Urinary bladder (tissue), 3 donors: ENCODE results near the gene CYBA.

- PRO-cap = no peak
- RAMPAGE, long total RNA = no peak
These were observed 148.1 kb upstream of the ZNF469 start for GRCh38 chr16:88234231-88235436.

- PRO-cap = unidirectional peak, plus-strand start at chr16:88245376
- RAMPAGE, long total RNA = no peak
These were observed 137.6 kb upstream of the ZNF469 start for GRCh38 chr16:88245071-88245666.

- PRO-cap = no peak
- RAMPAGE, long total RNA = no peak
These were observed 459 bp downstream of the ZFPM1 start for GRCh38 chr16:88453576-88453901.

GRCh38 chr16:88455891-88456790, 3.1 kb downstream of the ZFPM1 start:
- PRO-cap = no peak
- RAMPAGE, long total RNA = no peak

DNA sequence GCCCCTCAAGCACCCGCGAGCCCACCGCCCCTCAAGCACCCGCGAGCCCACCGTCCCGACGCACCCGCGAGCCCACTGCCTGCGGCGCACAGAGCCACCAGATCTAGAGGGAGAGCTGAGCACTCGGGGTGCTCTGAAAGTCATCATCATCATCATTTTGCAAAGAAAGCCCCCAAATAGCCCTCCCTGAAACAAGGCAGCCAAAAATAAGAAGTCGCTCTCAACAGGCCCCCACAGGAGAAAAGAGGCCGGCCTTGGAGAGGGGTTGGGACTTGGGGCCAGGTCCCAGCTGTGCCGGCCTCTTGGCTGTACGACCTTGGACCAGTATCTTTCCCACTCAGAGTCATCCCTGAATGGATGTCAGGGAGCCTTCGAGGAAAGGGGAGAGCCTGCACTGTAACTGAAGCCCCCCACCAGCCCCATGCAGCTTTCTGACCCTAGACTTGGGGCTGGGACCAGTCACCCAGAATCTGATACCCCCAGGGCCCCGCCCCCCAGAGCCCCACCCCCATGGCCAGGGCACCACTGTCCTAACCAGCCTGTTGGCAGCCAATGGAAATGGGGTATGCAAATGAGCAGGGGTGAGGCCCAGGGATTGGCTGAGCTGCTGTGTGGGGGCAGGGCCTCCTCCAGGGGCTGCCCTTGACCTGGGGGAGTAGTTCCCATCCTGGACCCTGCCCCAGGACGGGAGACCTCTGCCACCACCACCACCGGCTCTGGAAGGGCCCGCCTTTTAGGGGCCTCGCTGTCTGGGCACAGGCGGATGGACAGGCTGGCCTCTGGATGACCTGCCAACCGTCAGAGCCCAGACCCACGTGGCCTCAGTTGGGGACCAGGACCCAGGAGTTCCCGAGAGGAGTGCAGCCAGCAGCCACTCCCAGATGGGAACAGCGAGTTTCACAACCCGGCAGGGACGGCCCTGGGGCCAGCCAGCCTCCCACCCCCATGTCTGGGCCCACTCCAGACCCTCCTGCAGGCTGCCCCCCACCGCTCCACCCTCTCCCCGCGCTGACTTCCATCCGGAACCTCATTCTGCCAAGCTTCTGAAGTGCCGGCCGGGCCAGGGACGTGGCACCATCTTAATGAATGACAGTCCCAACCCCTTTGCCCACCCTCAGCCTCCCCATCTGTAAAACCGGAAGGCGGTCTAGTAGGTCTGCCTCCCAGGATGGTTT, 15.5 kb downstream of the ZFPM1 start:
- PRO-cap = no peak
- RAMPAGE, long total RNA = no peak

DNA sequence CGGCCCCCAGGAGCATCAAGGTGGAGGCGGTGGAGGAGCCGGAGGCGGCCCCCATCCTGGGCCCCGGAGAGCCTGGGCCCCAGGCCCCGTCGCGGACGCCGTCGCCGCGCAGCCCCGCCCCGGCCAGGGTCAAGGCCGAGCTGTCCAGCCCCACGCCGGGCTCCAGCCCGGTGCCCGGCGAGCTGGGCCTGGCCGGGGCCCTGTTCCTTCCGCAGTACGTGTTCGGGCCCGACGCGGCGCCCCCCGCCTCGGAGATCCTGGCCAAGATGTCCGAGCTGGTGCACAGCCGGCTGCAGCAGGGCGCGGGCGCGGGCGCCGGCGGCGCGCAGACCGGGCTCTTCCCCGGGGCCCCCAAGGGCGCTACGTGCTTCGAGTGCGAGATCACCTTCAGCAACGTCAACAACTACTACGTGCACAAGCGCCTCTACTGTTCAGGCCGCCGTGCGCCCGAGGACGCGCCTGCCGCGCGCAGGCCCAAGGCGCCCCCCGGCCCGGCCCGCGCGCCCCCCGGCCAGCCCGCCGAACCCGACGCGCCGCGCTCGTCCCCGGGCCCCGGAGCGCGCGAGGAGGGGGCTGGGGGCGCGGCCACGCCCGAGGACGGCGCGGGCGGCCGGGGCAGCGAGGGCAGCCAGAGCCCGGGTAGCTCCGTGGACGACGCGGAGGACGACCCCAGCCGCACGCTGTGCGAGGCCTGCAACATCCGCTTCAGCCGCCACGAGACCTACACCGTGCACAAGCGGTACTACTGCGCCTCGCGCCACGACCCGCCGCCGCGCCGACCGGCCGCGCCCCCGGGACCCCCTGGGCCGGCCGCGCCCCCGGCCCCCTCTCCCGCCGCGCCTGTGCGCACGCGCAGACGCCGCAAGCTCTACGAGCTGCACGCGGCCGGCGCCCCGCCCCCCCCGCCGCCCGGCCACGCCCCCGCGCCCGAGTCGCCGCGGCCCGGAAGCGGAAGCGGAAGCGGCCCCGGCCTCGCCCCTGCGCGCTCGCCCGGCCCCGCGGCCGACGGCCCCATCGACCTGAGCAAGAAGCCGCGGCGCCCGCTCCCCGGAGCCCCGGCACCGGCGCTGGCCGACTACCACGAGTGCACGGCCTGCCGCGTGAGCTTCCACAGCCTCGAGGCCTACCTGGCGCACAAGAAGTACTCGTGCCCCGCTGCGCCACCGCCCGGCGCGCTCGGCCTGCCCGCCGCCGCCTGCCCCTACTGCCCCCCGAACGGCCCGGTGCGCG, 36.5 kb upstream of the ZC3H18 start:
- PRO-cap = bidirectional peak, plus-strand start at position 430 of the sequence, minus-strand start at position 401 of the sequence; bidirectional peak, plus-strand start at position 975 of the sequence, minus-strand start at position 842 of the sequence
- RAMPAGE, long total RNA = no peak

DNA sequence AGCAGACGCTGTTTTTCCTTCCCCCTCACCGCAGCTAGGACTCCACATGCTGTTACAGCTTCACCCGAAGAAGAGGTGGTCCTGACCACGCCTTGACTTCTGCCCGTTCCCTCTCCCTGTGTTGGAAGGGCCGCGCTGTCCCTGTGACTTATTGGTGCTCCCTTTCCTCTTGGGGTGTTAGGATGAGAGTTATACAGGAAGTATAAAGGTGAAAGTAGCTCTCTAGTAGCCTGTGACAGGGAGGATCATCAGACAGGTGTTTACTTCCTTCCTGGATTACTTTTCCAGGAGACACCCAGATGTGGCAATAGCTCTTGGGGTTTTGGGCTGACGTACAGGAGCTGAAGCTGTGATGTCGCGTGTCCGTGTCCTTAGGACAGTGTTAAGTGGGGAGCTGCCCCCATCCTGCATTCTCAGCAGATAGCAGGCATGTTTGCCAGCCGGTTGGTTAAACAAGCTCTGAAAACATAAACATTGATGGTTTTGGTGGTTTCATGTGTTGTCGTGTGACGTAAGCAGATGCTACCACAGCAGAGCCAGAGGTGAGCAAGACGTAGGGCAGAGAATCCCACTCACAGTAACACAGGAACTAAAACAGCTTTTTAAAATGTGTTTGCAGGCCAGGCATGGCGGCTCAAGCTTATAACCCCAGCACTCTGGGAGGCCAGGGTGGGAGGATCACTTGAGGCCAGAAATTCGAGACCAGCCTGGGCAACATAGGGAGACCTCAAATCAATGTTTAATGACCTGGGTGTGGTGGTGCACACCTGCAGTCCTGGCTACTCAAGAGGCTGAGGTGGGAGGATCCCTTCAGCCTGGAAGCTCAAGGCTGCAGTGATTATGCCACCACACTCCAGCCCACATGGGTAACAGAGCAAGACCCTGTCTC, 18.4 kb upstream of the IL17C start:
- PRO-cap = no peak
- RAMPAGE, long total RNA = no peak

GRCh38 chr16:88650771-88651942, at the start of gene CYBA:
Gene CYBA (minus strand): TSS chr16:88651053.
- PRO-cap = bidirectional peak, plus-strand start at chr16:88651189, minus-strand start at chr16:88651053; bidirectional peak, plus-strand start at chr16:88651651, minus-strand start at chr16:88651595
- RAMPAGE, long total RNA = start-site peak on the minus strand at chr16:88651031-88651091, 613 and 285 reads in 2 replicates

DNA sequence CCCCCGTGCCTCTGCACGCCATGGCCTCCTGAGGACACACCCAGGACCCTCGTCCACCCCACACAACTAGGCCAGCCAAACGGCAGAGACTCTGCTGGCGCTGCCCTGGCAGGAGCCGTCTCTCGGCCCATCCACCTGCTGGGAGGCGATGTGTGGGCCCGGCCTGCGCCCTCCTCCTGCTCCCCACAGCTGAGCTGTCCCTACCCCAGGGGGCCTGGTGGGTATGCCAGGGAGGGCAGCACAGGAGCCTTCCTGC, 7.1 kb downstream of the RNF166 start:
- PRO-cap = no peak
- RAMPAGE, long total RNA = no peak

DNA sequence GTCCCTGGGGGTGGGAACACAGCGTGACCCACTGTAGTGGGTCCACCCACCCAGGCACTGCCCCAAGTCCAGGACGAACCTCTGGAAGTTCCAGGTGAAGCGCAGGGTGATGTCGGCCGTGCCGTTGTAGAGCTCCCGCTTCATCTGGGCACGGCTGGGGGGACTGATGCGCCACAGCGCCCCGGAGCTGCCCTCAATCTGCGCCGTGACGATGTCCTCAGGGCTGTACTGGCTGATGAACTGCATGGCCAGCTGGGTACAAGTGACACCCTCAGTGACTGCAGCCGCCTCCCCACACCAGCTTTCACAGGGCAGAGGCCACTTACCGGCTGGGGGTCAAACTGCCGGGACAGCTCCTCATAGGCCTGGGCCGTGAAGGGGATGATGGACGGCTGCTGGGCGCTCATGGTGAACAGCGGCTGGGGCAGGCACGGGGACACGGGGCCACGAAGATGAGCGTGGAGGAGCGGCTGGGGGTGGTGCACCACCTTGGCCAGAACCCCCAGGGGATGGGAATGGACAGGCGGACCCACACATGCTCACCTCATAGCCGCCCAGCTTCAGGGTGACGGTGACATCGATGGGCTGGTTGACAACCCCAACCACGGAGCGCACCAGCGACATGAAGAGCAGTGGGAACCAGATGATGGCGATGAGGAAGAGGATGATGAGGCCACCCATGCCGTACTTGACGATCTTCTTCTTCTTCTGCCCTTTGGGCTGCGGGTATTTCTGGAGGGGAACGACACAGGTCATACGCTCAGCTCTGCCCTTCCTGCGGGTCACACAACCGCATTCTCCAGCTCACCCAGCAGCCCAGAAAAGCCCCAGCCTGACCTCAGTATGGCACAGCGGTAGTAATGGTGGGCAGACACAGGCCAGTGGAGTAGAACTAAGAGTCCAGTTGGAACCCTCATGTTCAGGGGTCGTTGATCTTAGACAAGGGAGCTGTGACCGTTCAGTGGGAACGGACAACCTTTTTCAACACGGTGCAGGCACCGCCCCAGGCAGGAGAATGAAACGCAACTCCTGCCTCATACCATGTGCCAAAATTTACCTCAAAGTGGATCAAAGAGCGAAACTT, 10.5 kb downstream of the CTU2 start:
- PRO-cap = no peak
- RAMPAGE, long total RNA = no peak

DNA sequence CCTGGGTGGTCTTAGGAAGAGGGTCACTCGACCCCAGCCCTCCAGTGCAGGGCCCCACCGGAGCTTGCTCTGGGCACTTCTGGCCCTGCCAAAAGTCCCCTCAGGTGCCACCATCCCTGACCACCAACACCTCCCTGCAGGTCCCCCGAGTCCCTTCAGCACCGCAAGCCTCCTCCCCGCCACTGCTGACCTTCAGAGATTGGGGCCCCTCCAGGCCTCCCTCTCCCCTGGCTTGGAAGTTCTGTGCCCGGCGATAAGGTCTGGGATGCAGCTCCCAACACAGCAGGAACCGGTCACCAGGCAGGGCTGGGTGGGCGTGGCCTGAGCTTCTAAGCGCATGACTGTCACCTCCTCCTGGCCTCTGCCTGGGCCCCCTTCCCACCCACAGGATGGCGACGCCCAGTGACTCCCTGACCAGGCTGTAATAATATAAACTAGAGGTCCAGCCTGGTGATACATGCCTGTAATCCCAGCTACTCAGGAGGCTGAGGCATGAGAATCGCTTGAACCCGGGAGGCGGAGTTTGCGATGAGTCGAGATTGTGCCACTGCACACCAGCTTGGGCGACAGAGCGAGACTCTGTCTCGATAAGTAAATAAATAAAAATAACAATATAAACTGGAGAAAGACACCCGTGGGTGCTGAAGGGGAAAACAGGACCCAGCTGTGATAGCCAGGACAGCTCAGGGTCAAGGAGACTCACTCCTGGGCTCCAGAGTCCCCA, 11.1 kb downstream of the PIEZO1 start:
- PRO-cap = no peak
- RAMPAGE, long total RNA = no peak

- PRO-cap = no peak
- RAMPAGE, long total RNA = no peak
These were observed 4.7 kb upstream of the PIEZO1 start for GRCh38 chr16:88789630-88790142.

- PRO-cap = no peak
- RAMPAGE, long total RNA = no peak
These were observed 1.6 kb downstream of the APRT start for GRCh38 chr16:88810018-88810594.

- PRO-cap = no peak
- RAMPAGE, long total RNA = no peak
These were observed 36.6 kb upstream of the PABPN1L start for GRCh38 chr16:88902762-88903820.

DNA sequence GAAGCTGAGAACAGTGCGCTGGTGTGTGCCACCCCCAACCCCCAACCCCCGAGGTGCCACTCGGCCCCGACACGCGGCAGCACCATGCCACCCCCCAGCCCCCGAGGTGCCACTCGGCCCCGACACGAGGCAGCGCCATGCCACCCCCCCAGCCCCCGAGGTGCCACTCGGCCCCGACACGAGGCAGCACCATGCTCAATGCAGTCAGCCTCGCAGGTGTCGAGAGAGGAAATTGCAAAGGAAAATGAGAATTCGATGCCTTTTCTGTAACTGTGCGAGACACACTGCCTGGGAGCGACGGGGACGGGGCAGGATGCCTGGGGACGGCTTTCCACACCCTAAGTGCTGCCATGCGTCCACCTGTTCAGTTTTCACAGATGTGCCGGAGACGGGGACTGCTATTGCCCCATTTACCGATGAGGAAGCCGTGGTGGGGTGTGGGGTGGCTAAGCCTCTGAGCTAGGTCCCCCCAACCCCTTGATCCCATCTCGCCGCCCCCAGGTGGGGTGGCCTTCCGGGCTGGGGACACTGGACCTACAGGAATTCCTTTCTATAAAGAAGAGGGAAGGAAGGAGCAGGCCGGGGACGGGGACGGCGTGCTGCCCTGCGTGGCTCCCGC, 9.8 kb downstream of the CBFA2T3 start:
- PRO-cap = no peak
- RAMPAGE, long total RNA = no peak

GRCh38 chr16:88992043-88992511, 15.1 kb upstream of the CBFA2T3 start:
- PRO-cap = no peak
- RAMPAGE, long total RNA = no peak

DNA sequence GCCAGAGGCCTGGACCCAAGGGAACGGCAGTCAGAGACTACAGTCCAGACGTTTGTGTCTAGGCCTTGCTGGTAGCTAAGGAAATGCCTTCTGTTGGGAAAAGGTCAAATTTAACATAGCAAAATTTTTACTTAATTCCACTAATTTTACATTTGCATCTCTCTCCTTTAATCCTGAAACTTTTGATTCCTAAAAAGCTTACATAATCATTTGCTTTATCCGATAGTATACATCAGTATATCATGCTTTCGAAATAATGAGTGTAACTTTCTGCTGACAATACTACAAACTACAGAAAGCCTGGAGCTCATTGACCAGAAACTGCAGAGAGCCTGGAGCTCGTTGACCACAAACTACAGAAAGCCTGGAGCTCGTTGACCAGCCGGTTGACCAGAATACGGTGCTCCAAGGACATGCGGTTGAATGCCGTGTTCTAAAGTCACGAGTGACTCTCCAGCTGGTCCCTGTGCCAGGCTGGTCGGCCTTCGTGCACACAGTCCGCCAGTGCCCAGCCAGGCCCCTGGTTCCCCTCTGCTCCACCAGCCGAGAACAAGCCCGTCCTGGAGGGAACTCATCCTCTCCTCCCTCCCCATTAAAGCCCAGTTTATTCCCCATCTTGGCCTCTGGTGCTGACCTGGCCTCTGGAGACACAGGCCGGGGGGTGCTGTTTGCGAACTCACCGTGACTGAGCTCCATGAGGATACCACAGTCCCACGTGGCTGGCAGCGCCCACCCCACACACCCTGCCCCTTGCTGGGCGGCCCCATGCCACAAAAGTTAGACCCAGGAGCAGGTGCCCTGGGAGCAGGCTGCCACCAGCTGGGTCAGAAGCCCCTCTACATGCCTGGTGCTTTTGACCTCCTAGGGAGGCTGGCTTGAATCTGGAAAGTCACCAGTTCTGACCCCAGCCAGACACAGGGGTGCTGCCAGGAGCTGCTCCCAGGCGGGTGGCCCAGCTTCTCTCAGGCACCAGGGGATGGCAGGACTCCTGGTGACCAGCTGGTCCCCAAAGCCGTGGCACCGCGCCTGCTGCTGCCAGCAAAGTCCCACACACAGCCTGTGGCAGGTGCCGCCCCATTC, 15.6 kb upstream of the CDH15 start:
- PRO-cap = no peak
- RAMPAGE, long total RNA = no peak

DNA sequence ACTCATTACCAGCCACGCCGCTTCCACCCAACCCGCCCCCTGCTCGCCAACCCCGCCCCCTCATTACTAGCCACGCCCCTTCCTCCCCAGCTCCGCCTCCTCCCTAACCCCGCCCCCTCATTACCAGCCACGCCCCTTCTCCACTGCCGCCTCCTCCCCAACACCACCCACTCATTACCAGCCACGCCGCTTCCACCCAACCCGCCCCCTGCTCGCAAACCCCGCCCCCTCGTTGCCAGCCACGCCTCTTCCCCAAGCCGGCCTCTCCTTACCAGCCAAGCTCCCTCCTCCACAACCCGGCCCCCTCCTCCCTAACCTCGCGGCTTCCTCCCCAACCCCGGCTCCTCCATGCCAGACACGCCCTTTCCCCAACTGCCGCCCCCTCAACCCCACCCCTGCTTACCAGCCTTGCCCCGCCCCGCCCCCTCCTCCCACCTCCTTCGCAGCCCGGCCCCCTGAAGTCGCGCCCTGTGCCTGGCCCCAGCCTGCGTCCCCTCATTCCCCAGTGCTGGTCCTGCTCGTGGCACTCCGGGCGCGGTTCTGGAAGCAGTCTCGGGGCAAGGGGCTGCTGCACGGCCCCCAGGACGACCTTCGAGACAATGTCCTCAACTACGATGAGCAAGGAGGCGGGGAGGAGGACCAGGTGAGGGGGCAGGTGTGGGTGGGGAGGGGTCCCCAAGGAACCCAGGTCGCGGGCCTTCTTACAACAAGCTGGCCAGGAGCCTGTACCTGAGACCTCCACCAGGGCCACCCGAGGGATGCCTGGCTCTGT, 7.2 kb downstream of the SLC22A31 start:
- PRO-cap = no peak
- RAMPAGE, long total RNA = no peak

DNA sequence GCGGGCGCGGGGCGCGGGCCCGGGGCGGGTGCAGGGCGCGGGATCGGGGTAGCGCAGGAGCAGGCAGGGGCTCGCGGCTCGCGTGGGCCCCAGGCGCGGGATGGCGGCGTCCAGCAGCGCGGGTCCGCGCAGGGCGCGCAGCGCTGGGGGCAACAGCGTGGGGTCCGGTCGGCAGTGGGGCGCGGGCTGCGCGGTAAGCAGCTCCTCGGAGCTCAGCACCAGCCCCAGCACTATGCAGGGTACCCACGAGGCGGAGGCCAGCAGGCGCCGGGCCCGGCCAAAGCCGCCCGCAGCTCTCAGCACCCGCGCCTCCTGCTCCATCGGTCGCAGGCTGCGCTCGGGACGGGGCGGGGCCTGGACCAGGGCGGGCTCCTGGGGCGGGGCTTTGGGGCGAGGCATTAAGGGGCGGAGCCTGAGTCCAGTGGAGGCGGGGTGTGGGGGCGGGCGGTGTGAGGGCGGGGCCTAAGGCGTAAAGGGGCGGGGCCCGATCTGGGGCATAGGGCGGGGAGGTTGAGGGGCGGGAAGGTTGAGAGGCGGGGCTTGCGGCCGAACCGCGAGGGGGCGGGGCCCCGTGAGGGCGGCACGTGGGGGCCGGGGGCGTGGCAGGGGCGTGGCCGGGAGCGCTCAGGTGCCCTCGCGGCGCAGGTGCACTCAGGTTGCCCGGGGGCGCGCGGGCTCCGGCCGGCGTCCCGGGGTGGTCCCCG, 1.2 kb upstream of the SLC22A31 start:
- PRO-cap = no peak
- RAMPAGE, long total RNA = no peak

- PRO-cap = unidirectional peak, plus-strand start at chr16:89257131
- RAMPAGE, long total RNA = no peak
These were observed 39.4 kb downstream of the ZNF778 start for GRCh38 chr16:89256424-89257777.